A172 (cell line): ENCODE measurements around a stretch of chr1.

DNA sequence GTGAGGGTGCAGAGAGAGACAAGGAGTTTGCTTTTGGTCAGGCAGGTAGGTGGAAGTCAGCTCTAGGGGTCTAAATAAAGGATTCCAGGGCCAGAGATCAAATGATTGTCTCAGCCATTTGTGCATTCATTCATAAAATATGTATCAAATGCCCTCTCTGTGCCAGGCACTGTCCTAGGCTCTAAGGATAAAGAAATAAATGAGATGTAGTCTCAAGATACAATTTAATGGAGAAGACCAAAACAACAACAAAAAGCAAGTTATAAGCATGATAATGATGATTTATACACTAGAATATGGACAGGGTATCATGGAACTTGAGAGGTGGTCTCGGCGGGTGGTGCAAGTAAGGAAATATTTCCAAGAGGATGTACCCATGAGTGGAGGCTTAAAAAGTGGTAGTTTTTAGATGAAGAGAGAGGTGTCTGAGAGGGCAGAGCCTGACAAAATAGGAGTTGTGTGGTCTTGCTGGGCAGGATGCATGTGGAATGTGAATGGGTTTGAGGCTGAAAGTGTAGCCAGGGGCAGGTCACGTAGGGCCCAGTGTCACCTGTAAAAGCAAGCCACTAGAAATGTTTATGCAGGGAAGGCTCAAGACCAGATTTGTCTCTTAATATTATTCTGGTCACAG is 41.2 kb downstream of the TRAF5 start:
- RAMPAGE, long total RNA: no peak

DNA sequence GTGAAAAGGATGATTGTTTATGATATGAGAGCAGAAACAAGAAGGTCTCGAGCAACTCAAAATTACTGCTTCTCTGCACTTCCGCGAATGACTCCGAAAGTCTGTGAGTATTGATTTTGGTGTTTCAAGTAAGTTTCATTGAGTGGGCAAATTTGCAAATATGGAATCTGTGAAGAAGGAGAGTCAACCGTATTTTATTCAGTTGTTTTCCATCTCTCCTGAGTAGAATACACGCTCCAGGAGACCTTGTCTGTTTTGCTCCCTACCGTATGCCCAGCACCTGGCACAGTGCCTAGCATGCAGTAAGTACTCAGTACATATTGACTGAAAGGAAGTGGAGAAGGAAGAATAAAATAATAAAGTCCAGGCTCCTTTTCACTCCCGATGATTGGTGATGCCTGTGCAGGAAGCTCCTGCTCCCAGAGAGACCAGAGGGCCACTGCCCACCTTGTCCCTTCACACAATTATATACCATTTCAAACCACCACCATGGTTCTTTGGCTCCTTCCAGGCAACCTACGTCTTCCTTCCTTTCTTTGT is 59.3 kb upstream of the NEK2 start:
- RAMPAGE, long total RNA: no peak

DNA sequence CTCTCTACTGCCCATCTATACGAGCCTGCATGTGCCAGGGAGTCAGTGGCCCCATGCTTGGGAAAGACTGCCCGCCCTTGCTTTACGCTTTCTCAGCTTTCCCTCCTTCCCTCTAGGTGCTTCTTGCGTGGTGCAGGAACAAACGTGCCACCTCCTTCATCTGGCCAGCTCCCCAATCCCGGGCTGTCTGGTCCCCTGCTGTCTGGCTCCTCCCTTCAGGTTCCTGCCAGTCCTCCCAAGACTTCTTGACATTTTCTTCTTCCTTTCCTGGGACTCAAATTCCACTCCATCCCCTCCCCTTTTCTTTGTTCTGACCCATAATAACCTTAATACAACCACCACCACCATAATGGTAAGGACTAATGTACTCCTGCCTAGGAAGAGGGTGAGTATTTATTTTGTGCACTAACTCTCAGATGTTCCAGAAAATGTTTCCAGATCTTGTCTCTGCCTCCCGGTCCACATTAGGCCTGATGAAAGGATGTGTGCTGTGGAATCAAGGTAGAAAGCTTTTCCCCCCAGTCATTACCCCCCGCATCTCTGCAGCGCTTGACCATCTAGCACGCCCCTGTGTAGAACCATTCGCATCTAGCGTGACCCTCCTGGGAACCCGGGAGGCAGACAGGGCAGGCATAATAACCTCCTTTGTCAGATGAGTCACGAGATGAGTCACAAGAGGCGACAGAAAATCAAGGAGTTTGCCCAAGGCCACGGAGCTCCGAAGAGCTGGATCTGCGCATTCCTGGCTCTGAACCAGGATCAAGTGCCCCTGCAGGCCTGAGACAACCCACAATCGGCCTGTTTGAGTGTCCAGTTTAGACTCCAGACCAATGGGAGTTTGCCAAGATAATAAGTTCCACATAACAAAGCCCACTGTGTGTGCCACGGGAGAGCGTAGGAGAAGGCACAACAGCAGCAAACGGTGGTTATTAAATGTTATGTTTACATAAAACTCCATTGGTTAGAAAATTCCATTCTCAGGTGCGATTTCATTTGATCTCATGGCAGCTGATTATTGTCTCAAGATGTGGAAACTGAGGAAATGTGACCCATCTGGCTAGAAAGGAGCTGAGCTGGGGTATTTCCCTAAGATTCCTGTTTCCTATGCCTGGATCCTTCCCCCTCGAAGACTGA is 60.2 kb upstream of the NEK2 start:
- RAMPAGE, long total RNA: no peak

DNA sequence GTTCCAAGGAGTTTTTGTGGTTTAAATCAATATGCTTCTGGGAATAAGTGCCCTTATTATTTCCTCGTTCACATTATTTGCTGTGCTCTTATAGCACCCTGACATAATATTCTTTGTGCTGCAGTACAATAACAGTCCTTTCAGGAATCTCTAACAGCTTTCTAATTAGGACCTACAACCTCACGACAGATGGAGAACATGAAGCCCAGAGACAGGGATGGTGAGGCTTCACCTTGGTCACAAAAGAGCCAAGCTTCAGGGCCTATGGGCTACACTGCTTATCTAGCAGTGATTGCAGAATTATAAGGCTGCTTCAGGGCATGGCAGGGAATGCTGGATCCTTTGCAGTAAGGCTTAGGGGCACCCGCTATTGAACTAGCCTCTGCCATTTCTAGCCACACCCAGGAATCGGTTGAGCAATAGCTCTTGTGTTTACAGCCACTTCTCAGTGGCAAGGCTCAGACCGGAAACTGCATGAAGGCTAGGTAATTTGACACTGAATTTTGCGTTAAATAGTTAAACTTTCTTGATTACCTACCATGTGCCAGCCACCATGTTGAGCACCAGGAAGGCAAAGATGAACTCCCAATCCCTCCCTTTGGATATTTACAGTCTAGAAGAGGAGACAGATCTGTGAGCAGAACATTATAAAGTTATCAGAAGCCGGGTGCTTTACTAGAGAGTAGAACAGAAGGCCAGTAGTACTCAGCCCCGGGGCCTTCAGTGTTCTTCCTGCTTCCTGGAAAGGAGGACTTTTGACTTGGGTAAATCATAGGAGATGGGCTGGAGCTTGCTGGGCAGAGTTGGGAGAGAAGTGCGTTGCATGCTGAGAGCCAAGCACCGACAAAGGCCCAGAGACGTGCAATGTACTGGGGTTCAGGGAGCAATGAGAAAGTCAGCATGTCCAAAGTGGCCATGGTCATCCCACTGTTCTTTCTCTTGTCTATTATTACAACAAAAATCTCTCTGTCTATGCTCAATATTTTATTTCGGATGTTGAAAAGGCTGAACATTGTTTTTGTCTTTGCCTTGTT is 98.5 kb upstream of the LPGAT1 start:
- RAMPAGE, long total RNA: no peak

DNA sequence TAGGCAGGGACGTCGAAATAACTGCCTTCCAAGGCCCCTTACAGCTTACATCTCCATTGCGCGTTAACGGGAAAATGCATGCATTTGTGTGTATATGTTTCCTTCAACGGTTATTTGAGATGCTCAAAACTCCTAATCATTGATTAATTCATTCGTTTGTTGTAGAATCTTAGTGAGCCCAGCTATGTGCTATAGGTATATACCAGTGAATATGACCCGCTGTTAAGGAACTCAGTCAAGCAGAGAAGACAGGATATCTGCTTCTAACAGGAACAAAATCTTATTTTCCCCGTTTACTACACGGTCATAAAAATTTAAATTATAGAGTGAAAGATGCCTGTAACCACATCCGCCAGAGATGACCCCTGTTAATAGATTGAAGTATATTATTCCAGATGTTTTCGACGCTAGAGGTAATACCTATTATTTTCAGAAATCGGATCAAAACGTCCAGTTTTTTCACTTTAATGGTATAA is 649 bp downstream of the DTL start:
- RAMPAGE, long total RNA: no peak

DNA sequence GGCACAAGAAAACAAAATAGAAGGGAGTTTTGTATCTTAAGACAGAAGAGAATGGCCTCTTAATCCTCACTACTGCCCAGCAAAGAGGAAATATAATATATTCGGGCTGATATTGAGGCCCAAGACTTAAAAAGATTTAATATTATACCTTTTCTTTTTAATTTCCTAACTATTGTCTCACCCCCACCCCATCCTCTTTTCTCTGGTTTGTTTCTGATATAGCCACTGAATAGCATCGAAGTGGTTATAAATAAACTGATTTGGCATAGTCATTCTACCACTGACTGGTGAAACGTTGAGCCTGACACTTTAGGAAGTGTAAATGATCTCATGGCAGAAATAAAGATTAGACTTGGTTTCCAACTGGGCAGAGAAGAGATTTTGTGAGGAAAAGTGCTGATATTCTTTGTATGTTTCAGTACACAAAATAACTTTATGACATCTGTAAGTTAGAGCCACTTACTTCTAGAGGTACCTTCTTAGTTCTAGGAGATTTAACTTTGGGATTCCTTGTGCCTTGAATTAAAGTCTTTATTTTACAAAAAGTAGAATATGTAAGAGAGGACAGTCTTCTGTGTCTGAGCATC is 39.3 kb downstream of the DTL start:
- RAMPAGE, long total RNA: no peak

DNA sequence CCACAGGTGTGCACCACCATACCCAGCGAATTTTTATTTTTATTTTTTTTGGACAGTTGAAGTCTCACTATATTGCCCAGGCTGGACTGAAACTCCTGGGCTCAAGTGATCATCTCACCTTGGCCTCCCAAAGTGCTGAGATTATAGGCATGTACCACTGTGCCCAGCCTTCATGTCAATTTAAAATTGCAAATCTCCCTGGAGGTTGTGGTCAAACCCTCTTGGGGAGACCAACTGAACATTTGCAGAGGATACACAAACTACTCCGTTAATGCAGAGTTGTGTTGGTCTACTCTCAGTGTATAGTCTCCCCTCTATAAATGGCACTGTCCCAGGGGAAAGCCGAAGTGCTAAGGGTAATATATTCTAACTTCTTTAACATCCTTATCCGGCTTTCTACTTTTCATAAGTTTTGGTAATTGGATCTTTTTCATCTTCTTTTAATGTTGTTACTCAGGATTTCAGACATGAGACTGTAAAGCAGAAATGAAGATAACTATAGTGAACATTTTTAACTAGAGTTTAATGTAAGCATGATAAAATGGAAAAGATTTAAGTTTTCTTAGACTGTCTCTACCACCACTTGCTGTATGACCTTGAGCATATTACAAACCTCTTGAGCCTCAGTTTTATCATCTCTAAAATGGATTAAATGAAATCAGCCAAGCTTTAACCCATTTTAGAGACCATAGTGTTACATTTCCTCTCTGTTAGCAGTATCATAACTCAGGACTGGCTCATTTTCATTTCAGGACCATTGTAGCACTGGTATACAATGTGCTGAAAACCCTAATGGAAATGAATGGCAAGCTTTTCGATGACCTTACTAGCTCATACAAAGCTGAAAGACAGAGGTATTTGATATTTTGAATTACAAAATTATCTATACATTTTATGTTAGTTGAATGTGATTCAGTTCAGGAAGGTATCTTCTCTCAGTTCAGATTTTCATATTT is 56.5 kb downstream of the PACC1 start:
- RAMPAGE, long total RNA: no peak

GRCh38 chr1:212466717-212467759 is 34.3 kb downstream of the NENF start:
- RAMPAGE, long total RNA: no peak

DNA sequence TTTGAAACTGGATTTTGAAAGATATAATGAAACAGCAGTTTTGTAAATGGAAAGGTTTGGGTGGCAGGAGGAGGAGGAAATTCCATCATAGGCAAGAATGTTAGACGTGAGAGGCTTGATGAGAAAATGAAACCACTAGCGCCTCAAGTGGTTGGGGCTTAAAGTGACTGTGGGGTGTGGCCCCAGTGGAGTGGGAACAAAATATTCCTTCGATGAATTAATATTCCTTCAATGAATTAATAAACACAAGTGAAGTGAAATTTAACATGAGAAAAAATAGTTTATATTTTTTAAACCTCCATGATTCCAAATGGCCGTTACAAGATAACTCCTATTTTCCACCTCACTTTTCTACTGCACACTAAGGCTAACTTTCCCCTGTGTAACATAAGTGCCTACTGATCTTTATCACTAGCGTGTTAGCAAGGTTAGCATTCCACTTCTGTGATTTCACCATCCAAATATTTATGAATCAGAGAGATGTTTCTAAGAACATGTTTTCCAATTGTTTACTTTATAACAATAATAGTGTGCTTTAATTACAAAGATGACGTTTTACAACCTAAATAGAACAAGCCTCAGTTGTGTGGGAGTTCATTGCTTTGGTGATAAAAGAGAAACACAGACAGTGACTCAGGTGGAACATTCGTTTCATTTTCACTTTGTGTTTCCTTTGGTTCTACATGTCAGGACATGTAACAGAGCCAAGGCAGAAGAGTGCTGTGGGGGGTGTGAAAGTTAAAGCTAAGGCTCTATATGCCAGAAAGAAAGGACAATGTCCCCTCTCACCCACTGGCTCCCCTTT is 12.5 kb upstream of the ATF3 start:
- RAMPAGE, long total RNA: no peak

GRCh38 chr1:212617456-212617899 is 6.8 kb upstream of the GARIN4 start:
- RAMPAGE, long total RNA: no peak

DNA sequence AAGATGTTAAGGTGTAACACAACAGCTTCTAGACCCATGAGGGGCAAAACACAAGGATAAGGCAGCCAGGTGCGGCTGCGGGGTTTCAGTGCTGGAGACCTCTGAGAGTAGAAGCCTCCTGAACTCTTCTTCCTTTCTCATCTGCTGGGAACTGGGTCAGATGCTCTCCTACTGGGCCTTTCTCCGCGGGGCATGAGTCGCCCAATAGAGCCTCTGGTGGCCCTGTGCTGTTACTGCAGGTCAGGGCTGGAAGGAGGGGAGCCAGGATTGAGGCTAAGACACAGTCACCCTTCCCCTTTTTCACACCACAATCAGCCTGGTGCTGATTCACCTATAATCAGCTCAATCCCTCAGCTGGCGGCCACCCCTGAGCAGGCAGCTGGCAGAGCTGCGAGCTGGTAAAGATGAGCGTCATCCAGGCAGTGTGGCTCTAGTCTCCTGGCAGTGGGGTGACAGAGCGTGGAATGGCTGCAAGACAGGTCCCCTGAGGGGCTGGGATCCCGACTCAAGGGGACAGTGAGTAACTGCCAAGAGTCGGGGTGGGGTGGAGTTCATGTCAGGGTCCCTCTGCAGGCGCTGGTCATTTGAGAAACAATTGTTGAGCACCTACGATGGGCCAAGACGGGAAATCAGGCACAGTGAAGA is 5.9 kb downstream of the GARIN4 start:
- RAMPAGE, long total RNA: no peak

DNA sequence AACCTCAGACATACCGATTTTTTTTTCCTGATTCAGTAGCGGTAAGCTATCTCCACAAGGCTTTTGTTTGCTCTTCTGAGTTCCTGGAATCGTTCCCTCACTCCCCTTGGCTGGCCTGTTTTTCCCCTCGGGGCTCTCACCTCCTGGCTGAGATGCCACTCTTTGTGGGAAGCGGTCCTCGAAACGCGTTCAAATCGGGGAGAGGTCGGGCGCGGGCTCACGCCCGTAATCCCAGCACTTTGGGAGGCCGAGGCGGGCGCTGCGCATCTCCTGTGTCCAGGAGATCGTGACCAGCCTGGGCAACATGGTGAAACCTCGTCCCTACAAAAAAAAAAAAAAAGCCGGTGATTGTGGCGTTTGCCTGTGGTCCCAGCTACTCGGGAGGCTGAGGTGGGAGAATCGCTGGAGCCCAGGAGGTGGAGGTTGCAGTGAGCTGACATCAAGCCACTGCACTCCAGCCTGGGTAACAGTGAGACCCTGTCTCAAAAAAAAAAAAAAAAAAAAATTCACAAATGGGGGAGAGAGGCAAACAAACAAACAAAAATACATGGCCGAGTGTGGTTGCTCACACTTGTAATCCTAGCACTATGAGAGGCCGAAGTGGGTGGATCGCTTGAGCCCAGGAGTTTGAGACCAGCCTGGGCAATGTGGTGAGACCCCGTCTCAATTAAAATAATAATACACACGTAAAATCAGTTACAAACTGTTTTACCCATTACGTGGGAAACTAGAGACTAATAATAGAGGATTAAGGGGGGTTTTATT is 637 bp downstream of the TATDN3 start:
- RAMPAGE, long total RNA: no peak

DNA sequence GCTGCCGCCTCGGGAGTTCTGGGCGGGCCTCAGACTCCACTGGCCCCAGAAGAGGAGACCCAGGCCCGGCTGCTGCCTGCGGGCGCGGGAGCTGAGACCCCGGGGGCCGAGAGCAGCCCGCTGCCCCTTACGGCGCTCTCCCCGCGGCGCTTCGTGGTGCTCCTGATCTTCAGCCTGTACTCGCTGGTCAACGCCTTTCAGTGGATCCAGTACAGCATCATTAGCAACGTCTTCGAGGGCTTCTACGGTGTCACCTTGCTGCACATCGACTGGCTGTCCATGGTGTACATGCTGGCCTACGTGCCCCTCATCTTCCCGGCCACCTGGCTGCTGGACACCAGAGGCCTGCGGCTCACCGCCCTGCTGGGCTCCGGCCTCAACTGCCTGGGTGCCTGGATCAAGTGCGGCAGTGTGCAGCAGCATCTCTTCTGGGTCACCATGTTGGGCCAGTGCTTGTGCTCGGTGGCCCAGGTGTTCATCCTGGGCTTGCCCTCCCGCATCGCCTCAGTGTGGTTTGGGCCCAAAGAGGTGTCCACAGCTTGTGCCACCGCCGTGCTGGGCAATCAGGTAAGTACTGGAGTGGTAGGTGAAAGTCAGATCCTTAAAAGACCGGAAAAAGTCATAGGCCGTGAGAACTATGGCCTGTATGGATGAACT is 677 bp downstream of the FLVCR1 start:
- RAMPAGE, long total RNA: no peak

DNA sequence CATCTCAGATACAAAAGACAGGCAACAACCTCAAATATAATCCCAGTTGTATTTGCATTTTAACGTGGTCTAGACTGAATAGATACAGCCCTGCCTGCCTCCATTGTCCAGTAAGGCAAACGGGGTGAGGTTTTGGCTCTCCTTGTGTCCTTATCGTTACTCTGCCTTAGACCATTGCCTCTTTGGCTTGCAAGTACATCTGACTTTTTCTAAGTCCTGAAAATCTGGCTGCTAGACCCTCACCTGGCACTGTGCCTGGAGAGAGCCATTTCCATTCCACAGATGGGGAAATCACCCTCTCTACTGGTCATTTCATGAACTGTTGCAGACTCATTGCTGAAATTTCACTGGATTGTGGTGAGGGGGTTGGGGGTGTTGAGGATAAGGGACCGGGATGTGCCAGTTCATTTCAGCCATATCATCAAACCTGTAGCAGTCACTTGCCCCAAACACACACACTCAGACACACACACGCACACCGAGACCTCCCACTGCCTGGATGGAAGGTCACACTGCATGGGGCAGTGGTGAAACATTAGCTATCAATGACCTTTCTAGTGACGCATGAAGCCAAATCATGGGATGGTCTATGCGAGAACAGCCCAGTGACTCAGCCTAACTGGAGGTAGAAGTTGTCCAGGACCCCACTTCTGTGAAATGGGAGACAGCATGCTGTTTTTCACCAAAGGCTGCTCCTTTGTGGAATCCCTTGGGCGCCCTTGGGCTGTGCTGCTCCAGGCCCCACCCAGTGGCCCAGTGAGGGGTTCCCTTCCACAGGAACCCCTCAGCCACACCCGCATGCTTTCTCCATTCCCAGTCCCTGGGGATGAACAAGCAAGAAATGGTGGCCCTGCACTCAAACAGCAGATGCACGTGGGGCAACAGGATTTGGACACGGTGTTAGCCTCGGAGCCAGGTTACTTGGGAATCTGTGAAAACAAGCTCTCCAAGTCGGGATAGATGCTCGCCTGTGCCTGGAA is 34.9 kb upstream of the VASH2 start:
- RAMPAGE, long total RNA: no peak

GRCh38 chr1:213005531-213006176 is 10.0 kb downstream of the ANGEL2 start:
- RAMPAGE, long total RNA: no peak

DNA sequence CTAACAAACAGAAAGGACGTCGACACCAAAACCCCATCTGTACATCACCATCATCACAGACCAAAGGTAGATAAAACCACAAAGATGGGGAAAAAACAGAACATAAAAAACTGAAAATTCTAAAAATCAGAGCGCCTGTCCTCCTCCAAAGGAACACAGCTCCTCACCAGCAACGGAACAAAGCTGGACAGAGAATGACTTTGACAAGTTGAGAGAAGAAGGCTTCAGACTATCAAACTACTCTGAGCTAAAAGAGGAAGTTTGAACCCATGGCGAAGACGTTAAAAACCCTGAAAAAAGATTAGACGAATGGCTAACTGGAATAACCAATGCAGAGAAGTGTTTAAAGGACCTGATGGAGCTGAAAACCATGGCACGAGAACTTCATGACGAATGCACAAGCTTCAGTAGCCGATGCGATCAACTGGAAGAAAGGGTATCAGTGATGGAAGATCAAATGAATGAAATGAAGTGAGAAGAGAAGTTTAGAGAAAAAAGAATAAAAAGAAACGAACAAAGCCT is 163.9 kb downstream of the RPS6KC1 start:
- RAMPAGE, long total RNA: no peak

- RAMPAGE, long total RNA: no peak
These were observed 276.3 kb downstream of the RPS6KC1 start for GRCh38 chr1:213327272-213327864.

DNA sequence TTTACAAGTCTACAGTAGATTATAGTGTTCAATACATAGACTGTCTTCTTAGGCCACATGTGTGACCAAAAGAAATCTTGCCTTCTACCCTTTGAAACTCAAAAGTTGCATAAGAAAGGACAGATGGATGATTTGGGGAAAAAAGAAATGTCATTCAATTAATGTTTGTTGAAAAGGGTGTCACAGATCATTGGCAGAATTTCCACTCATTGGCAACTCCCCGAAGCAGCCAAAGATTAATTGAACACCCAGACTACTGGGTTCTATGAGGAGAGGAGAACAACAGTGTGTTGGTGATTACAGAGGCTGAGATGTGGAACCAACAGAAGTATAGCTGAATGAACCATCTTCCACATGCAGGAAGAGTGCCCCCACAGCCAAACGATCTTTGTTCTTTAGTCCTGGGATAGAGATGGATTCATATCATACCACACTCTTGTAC is 12.0 kb upstream of the PROX1 start:
- RAMPAGE, long total RNA: no peak

- RAMPAGE, long total RNA: no peak
These were observed 1.5 kb upstream of the PROX1 start for GRCh38 chr1:213985991-213986952.

GRCh38 chr1:213987026-213987437 is 741 bp upstream of the PROX1 start:
- RAMPAGE, long total RNA: no peak